HGPS cell (cell line): ENCODE results near the genes LIN54 and PLAC8.

DNA sequence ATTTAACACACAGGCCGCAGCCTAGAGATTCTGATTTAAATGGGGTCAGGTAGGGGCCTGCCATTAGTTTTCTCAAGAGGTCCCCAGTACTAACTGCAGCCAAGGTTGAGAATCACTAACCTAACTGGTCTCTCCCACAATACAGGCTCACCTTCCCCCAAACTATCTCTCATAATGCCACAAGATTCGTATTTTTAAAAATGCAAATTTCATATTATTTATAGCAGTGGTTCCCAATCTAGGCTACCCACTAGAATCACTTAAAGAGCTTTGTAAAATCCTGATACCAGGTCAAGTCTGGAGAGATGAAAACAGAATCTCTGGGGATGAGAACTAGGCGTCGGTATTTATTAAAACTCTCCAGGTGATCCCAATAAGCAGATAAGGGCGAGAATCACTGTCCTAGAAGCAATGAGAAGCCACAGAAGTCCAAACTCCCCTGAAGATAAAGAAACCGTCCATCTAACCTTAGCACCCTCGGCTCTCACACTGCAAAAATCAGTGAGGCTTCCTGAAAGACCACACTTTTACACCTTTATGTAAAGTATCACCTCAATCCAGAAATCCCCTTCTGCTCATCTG, 41.9 kb downstream of the LIN54 start:
- RRBS: no CpG with 5 or more reads among the region's 7 CpGs

GRCh38 chr4:83009874-83011053, at the start of gene LIN54:
Gene LIN54, minus strand, starts transcription at chr4:83010823.
- RRBS: 2% methylated on average over 49 of the region's 65 CpGs

DNA sequence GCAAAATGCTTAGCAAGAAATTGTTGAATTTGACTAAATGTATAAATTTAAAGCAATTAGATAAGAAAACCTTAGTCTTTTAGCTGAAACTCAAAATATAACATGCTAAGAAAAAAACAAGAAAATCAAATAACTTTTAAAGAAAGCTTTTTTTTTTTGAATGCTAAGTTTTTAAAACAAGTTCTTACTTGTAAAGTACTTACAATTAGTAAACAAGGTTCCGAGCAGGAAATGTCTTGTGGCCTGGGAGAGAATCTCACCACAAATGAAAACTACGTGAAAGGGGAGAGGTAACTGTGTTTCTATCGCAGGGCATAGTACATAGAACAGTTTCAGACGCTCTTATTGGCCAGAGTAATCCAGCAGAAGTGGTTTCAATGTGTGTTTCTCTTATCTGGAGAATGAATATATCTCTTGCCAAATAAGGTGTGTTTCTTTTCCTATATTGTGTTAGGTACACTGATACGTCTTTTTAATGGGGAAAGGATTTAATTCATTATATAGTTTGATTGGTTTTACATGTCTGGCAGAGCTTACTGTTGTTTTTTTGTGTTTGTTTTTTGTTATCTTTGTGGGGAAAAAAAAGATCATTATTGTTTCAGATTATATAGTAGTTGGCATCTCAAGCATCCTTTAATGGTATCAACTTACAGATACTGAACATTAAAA, at the start of gene PLAC8:
TSS of gene PLAC8 (minus strand) at position 267 of the 669 bp plus-strand sequence.
- RRBS: no CpG with 5 or more reads among the region's 5 CpGs

- RRBS: no CpG with 5 or more reads among the region's 12 CpGs
Measured at GRCh38 chr4:83197429-83198466, 83.2 kb upstream of the PLAC8 start.

DNA sequence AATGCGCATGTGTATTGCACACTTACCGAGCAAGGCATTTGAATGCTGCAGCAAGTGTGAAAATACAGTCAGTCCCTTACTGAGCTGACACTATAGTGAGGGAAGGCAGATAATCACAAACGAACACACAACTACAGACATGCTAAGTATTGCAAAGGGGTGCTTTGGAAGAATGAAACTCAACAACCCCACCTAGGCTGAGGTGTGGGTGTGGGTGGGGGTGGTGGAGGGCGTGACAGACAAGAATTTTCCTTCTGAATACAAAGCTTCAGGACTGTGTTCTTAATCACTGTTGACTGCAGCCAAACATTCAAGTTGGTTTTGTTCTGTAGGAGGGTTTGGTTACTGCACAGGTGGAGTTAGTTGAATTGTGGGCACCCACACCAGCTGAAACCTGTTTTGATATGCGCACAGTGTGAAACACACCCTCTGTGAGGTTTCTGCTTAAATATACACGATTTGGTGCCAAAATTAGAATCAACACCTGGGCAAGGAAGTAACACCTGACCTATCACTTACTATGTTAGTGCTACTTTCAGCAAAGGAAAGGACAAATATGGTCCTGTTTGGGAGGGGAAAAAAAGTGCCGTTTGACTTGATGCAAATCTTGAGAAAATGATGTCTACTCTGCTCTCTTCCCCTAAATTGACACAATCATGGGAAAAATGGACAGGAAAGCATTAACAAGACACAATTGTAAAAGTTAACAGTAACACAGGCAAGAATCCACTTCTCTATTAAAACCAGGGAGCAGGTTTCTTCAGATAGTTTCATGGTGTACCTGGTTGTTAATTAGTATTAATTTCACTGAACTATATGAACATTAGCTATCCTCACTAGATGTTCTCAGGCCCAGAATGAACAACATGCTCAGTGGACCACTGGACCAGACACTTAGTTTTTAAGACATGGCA, 72.1 kb downstream of the COQ2 start:
- RRBS: no CpG with 5 or more reads among the region's 7 CpGs

DNA sequence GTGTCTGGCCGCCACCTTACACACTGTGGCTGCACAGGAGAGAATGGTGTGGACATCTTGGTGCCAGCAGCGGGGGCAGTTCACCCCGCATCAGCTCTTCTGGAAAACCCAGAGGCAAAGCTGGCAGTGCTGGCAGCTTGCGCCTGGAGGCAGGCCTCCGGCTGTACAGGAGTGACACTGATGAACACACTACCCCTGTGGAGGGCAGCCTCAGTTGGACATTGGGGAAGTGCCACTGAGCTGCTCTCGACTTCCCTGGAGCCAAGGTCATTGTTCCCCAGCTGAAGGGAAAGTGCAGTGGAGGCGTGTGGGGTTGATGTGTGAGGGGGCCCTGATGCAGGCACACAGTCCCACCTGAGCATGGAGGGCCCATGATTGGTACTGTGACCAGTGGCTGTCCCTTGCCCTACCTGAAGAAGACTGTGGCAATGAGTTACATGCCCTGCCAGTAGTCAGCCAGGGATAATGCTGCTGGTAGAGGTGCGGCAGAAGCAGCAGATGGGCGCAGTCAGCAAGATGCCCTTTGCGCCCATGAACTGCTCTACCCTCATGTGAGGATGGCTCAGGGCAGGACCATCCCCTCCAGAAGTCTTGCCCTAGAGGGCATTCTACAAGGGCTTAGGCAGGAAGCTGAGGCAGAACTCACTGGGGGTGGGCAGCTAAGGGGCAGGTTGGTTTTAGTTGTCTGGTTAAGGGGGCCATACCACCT, 36.8 kb downstream of the COQ2 start:
- RRBS: no CpG with 5 or more reads among the region's 10 CpGs

- RRBS: no CpG with 5 or more reads among the region's 1 CpG
Measured at GRCh38 chr4:83248466-83248586, 36.3 kb downstream of the COQ2 start.

DNA sequence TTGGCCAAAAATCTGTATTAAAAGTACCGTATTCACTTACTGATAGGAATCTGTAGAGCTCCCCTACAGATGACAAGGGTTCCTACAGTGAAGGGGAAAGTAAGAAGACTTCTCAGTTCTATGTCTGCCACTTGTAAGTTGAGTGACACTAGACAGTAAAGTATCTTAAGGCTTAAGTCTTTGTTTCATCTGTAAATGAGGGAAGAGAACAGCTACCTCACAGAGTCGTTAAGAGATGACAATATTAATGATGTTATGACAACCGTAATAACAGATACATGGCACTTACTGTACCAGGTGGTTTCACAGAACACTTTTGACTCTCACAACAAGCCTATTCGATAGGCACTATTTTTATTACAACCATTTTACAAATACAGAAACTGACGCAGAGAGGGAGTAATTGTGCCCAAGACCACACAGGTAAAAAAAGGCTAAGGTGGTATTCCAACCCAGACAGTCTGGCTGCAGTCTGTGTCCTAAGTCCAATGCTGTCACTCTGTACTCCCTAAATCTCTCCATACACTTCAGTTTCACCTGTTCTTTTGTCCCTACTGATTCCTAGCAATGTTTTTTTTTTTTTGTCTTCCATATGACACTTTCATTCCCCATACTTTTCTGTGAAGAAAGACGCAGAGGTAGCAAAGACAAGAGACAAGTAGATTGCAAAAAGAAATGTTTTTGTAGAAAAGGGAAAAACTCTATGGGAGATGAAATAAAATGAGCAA, 3.0 kb downstream of the COQ2 start:
- RRBS: no CpG with 5 or more reads among the region's 6 CpGs

GRCh38 chr4:83455079-83455694, 436 bp downstream of the HELQ start:
- RRBS: 2% methylated on average over 18 of the region's 29 CpGs

DNA sequence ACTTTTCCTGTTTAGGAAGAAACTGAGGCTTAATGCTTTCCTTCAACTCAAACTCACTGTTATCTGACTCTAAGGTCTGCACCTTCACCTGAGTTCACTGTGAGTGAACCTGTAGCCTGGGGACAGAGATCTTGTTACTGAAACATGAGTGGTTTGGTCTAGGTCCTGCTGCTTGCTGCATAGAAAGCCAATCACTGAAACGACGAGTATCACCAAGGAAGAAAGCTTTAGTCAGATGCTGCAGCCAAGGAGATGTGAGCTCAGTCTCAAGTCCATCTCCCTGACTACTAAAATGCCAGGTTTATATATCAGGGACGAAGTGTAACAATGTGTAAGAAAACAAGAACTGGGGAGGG, 19.5 kb upstream of the ABRAXAS1 start:
- RRBS: no CpG with 5 or more reads among the region's 3 CpGs

- RRBS: 17% methylated on average over 13 of the region's 41 CpGs
Measured at GRCh38 chr4:84501516-84502430, 2.7 kb upstream of the NKX6-1 start.

DNA sequence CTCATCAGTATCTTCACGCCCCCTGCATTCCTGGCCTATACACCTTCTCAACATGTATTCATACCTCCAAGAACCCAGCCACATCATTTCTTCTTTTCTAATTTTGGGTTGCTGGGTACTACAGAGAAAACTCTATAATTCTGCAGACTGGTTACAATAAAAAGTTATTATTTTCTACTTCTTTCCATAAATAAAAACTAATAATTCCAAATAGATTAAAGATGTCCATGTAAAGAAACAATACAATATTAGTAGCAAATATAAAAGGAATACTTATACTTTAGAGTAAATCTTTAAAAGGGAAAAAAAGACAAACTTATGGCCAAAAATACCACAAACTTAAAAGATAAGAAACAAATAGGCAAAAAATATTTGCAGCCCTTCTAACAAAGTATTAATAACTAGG, 97.1 kb downstream of the WDFY3 start:
- RRBS: no CpG with 5 or more reads among the region's 1 CpG

DNA sequence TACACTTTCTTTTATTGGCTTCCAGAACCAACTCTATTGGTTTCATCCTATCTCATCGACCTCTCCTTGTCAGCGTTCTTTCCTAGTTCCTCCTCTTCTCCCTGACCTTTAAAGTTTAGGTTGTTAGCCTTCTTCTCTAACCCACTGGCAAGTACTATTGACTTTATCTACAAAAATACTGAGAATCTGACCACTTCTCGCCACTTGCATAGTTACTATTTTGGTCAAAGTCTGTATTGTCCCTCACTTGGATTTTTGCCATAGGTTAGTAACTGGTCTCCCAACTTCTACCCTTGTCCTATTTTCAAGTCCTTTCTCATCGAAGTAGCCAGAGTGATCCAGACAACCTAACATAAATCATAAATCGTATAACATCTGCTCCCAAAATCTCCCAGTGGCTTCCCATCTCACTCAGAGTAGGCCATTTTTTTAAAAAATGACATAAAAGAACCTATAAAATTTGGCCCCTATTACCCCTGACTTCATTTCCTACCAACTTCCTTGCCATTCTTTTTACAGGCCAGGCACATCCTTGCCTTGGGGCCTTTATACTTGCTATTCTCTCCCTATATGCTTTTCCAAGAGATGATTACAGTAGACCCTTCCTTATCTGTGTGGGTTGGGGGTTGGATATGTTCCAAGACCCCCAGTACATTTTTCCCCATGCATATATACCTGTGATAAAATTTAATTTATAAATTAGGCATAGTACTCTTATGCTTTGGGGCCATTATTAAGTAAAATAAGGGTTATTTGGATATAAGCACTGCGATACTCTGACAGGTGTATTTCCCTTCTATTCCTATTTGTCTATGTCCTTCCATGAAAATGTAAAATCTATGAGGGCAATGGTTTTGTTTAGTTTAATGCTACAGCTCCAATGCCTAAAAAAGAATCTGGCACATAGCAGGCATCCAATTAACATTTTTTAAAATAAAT, 28.9 kb downstream of the WDFY3 start:
- RRBS: no CpG with 5 or more reads among the region's 6 CpGs

GRCh38 chr4:85542879-85543412, 68.0 kb downstream of the ARHGAP24 start:
- RRBS: no CpG with 5 or more reads among the region's 5 CpGs

GRCh38 chr4:85783268-85784071, 308.5 kb downstream of the ARHGAP24 start:
- RRBS: no CpG with 5 or more reads among the region's 3 CpGs

GRCh38 chr4:86968233-86968856, 33.5 kb downstream of the AFF1 start:
- RRBS: no CpG with 5 or more reads among the region's 6 CpGs

DNA sequence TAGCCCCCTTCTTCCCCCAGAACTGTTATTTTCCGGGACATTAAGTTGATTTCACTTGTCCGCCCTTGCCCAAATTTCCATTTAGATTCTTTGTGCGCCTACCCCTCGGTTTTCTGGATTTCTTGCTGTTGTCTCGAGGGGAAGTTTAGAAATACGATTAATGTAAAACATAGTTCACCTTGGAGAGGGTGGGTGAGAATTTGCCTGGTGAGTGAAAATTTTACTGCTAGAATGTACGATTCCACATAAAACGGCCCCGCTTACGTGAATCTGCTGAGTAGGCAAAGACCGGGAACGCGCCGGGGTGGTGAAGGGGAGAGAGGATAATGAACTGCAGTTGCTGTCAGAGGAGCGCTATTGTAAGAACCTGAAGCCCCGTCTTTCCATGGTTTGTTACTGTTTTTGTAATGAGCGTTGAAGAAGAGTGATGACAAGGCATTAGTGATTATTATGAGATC, 72.9 kb downstream of the AFF1 start:
- RRBS: no CpG with 5 or more reads among the region's 17 CpGs

- RRBS: no CpG with 5 or more reads among the region's 19 CpGs
Measured at GRCh38 chr4:87030552-87031940, 96.2 kb downstream of the AFF1 start.

DNA sequence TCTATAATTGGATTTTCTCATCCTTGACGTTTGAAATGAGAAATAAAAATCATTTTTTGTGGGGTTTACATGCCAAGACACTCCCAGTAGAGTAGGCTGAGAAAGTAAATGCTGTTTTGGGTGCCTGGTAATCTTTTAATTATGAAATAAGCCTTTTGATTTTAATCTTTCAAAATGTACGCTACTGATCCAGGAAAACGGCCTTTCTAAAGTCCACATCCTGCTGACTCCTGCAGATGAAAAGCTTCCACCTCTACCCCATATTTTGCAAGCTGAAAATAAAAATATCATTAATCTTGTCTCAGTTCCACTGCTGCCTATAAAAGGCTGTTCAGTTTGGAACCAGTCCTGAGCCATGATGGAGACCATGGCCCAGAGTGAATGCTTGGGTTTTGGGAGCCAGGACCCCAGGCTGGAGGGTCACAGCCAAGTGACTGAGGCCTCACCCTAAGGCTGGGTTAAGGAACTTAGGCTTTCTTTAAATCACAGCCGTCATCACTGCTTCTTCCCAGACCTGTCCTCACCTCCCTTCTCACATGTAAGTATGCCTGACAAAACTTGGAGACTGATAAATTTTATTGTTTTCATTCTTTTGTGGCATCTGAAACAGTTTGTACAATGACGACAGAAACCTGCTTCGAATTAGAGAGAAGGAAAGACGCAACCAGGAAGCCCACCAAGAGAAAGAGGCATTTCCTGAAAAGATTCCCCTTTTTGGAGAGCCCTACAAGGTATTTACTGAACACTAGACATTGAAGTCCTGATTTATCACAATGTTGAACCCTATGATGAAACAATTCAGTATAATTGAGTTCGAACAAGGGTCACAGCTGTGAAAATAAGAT, 111.0 kb downstream of the AFF1 start:
- RRBS: no CpG with 5 or more reads among the region's 8 CpGs

DNA sequence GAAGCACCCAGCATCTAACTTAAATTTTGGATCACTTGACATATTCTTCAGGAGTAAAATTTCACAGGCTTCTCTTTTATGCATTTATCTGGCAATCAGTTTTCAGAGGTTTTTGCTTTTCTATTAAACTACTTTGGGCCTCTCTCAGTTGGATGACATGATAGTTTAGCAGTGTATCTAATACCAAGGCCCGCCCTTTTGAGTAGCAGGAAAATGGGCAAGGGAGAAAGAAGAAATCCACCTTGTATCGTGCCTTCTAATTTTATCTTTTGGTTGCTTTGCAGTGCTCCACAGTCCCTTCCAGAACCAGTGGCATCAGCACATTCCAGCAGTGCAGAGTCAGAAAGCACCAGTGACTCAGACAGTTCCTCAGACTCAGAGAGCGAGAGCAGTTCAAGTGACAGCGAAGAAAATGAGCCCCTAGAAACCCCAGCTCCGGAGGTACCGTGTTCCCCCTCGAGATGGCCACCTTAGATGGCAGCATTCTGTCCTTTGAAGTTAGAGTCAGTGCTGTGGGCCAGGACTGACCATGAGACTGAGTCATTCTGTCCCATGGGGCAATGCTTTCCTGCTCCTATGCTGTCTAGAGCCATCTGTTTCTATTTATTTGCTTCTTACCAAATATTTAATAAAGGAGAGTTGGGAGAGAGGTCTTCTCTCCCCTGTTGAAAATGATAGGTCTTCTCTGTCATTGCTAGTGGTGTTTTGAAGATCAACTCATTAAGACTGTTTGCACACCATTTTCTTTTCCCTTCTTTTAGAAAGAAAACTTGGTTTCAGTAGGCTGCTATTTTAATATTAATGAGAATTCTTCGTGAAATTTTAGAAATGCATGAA, 112.3 kb downstream of the KLHL8 start:
- RRBS: no CpG with 5 or more reads among the region's 8 CpGs